Parietal lobe (tissue), 2 donors: ENCODE measurements around the genes SLC24A2, IFNB1, IFNA1 and CDKN2B.

GRCh38 chr9:19375162-19375811 lies 4.7 kb downstream of the RPS6 start:
- RAMPAGE, long total RNA, result no peak

DNA sequence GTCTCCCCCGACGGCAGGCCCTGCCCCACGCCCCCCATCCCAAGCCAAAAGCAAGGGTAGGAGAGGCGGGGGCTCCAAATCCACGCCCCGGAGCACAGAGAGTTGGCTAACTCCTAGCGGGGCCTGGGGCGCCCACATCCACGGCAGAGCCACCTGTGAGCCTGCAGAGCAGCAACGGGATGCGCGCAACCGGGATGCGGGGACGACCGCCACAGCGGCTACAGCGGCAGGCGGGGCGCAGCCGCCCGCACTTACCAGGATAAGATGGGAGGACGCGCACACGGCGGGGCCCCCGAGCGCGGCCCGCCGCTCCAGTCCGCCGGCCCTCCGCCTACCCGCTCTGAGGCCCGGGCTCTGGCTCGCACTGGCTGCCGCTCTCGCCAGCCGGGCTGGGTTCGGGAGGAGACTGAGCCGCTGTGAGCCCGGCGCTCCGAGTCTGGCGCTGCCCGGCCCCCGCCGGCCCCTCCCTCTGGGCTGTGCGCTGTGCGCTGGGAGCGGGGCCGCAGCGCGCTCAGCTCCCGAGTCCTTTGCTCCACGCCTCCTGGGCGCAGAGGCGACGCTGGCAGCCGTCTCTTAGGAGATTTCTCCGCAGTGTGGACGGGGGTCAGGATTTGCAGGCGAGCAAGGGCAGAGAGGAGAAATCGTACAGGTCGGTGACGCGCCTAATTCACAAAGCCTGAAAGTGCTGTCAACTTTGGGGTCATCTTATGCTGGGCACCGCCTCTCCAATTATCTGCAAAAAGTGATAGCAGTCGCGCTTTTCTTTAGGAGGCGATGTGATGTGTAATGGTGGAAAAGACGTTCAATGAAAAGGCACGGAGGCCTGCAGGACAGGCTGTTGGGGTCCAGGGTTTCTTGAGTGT lies at the start of gene SLC24A2:
Gene SLC24A2, minus strand, starts transcription at position 408 of the 863 bp plus-strand sequence.
- RAMPAGE, long total RNA, result no peak

GRCh38 chr9:20621194-20622279 lies 762 bp downstream of the MLLT3 start:
- RAMPAGE, long total RNA, result no peak

DNA sequence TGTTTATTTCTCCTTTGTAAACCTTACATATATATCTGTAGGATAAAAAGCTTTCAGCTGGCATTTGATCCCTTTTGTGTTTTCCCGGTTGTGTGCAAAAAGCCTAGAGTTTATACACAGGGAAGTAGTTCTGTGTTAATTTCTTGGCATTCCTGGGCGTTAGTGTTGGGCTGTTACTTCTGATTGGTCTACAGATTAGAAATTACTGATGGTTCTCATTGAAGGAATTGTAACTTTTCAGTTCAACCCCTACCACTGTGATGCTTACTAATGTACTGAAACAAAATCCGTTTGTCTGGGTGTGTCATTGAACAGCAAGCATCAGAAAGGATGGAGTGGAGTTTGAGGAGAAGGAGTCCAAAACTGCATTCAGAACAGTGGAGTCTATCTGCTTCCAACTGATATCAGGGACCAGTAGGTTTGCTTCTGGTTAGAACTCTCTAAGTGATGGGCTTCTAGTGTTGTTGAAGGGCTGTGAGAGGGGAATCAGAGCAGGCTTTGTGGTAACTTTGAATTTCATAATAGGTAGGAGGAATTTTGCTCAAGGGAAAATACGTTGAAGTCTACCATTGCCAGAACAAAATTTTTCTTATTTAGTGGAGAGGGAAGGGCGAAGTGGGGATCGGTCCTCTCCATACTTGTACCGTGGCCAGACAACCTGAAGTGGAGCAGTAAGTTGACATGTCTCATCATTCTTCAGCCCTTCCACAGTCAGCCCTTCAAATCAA lies 109.4 kb downstream of the FOCAD start:
- RAMPAGE, long total RNA, result no peak

GRCh38 chr9:21077768-21078173 lies at the start of gene IFNB1:
TSS of gene IFNB1 (minus strand) at chr9:21077942.
- RAMPAGE, long total RNA, result no peak

- RAMPAGE, long total RNA, result no peak
Observed at GRCh38 chr9:21440266-21440644, at the start of gene IFNA1. TSS of gene IFNA1 (plus strand) at chr9:21440439.

DNA sequence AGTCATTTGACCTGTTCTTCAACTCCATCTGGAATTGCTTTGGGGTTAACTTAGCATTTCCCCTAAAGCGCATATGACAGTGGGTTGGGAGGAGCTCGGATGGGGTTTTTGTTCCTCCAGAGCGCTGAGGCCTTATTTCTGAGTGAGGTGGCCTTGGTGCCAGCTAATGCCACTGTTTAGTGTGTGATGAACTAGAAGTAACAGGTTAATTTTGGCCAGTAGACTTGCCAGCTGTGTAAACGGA lies 34.1 kb downstream of the MTAP start:
- RAMPAGE, long total RNA, result no peak

DNA sequence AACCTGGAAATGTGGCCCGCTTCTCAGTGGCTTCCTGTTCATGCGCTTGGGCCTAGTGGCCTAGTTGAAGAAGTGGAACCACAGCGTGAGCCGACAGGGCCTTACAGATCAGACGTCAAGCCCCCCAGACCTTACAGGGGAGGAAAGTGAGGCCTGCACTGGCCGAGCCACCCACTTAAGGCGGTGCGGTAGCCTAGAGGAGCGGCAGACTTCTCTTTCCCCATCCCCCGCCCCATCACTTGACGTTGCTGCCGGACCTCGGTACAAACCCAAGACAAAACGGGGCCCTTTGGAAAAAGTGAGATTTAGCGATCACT lies 13.2 kb downstream of the CDKN2B start:
- RAMPAGE, long total RNA, result no peak

DNA sequence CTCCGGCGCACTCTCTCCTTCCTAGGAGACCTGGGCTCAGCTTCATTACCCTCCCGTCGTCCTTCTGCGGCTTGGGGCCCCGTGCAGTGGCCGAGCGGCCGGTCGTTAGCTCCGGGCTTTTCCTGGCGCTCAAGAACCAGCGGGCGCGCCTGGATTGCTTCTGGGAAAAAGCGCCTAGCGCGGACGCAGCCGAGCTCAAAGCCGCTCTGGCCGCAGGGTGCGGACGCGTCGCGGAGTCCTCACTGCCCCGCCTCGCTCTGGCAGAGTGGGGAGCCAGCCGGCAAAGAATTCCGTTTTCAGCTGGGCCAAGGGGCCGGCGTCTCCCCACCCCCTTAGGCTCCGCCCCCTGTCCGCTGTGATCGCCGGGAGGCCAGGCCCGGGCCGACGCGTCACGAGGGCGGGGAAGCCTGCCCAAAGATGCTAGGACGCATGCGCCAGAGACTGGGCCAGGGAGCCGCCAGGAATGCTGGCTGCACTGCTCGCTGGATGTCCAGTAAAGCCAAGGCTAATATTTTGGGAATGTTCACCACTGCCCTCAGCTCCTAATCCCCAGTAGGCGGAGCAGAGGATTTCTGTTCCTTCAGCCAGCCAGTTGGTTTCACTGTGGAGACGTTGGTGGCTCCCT lies at the start of gene CDKN2B:
Gene CDKN2B, minus strand, starts transcription at position 267 of the 625 bp plus-strand sequence.
- RAMPAGE, long total RNA, result no peak

GRCh38 chr9:22239065-22239399 lies 207.6 kb upstream of the DMRTA1 start:
- RAMPAGE, long total RNA, result no peak

GRCh38 chr9:23434747-23435194 lies 391.3 kb downstream of the ELAVL2 start:
- RAMPAGE, long total RNA, result no peak

DNA sequence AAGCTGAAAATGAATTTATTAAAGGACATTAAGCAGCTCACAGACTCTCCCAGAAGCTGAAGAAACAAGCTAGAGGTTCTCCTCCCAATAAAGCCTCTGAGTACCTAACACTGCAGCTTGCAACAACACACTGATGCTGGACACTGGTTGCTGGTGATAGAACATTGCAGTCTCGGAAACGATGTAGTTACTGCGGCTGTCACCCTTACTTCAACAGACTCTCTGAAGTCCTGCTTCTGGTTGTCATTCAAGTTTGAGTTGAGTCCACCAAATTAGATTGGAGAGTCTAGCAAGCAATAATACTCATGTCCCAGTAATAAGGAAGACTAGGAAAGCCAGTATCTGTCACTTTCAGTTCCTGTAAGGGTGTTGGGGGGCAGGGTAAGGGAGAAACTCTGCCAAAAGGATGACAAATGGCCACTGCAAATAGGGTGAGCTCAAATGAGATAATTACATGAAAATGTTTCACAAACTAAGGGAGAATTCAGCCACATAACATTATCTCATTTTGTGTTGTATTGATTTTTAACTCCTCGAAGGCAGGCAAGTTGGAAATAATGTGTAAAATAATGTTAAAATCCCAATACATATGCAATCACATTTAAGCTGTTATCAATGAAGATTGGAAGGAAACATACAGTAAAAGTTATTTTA lies 940 bp upstream of the IFT74 start:
- RAMPAGE, long total RNA, result no peak

DNA sequence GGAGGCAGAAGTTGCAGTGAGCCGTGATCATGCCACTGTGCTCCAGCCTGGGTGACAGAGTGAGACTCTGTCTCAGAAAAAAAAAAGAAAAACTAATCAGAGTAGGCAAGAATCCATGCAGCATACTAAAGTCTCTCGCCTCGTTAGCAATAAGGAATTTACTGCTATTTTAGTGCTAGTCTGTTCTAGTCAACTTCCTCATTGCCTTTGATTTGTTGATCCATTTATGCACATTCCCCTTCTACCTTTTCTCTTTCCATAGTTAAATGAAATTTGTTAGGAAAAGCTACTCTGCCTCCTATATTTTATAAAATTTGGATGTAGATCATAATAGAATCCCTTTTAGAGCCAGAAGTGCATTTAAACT lies 2.0 kb downstream of the LRRC19 start:
- RAMPAGE, long total RNA, result no peak

DNA sequence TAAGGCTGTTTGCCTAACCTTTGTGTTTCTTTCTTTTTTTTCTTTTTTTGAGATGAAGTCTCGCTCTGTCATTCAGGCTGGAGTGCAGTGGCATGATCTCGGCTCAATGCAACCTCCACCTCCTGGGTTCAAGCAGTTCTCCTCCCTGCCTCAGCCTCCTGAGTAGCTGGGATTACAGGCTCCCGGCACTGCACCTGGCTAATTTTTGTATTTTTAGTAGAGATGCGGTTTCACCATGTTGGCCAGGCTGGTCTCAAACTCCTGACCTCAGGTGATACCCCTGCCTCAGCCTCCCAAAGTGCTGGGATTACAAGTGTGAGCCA lies 298 bp upstream of the LRRC19 start:
- RAMPAGE, long total RNA, result no peak

DNA sequence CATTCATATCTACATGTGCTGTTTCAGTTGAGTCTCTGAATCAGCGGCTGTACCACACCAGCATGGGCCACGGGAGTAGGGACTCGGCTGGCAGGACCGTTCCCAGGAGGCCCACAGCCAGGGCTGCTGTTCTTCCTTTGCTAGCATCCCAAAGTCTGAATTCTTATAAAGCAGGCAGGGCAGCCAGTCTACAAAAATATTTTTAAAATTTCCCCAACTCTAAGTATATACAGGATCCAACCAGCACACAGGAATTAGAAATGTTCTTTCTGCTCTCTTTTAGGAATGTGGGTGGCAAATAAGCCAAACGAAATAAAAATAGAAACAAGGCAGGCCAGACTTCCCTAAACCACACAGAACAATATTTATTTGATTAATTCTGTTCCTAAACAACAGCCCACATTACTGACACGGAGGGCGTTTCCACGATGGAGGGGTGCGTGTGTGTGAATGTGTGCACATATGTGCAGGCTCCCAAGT lies 42.9 kb upstream of the EQTN start:
- RAMPAGE, long total RNA, result no peak

DNA sequence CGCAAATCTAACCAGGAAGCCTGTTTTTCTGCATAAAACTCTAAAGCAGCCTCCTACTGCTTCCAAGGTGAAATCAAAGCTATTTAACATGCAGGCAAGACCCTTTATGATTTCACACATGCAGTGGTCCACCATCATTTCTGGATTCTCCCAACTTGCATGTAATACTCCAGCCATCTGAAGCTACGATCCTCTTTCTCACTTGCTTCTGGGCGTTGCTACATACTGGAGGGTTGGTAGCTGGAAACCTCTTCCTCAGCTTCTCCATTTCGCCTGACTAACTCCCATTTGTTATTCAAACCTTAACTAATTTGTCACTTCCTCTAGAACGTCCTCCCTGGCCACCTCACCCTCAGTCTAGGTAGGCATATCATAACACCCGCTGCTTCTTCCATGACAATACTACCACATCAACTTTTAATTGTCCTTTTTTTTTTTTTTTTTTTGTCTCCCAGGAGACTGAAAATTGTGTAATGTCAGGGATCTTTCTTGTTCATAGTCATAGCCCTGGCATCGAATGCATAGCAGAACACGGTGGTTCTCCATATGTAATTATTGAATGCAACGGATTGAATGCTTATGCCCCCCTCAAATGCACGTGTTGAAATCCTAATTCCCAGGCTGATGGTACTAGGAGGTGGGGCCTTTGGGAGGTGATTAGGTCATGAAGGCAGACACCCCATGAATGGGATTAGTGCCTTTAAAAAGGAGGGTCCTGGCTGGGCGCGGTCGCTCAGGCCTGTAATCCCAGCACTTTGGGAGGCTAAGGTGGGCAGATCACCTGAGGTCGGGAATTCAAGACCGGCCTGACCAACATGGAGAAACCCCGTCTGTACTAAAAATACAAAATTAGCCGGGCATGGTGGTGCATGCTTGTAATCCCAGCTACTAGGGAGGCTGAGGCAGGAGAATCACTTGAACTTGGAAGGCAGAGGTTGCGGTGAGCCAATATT lies 72.8 kb upstream of the EQTN start:
- RAMPAGE, long total RNA, result no peak

- RAMPAGE, long total RNA, result no peak
Observed at GRCh38 chr9:27413314-27413990, 110.6 kb upstream of the IFNK start.

GRCh38 chr9:27437852-27438065 lies 86.3 kb upstream of the IFNK start:
- RAMPAGE, long total RNA, result no peak

DNA sequence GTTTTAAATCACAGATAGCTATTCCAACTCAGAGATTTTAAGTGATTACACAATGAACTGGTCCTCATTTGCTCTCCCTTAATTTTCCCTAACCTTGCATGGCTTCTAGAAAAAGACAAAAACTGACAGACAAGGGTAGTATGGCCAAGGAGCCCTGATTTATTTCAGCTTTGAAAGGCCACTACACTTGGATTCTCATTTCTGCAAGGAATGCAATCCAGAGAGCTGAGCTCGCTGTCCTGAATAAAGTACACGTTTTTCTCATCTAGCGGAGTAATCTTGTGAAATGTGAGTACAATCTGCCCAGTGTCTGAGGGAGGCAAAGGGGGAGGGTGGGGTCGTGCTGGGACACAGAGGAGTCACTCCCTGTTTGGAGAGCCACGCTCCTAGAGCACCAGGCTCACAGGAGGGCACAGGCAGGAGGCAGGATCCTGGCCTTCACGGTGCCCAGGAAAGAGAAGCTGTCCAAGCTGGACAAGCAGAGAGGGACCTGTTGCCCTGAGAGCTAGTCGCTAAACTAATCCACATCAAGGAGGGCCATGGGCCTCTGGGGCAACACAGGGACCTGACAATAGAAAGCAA lies 51.0 kb upstream of the IFNK start:
- RAMPAGE, long total RNA, result no peak

DNA sequence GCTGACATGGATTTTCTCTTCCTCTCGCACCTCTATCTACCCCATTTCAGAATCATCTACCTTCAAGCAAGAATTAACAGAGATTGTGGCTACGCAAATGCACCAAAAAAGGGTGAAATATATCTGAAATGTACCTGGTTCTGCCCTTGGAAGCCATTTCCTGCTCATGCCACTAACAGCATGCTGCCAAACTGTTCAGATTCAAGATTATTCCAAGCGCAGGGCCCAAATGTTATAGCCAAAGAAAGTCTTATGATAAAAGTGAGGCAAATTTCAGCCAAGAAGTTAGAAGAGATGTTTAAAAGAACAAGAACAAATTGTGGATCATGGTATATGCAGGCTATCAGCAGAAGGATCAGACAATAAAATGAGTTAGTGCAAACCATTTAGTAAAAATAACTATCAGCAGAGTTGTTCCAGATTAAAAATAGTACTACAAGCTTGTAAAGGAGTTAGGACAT lies 1.9 kb downstream of the IFNK start:
- RAMPAGE, long total RNA, result no peak